Transverse colon (tissue), 4 donors: ENCODE measurements around the genes TOR1B, NCS1 and HMCN2.

DNA sequence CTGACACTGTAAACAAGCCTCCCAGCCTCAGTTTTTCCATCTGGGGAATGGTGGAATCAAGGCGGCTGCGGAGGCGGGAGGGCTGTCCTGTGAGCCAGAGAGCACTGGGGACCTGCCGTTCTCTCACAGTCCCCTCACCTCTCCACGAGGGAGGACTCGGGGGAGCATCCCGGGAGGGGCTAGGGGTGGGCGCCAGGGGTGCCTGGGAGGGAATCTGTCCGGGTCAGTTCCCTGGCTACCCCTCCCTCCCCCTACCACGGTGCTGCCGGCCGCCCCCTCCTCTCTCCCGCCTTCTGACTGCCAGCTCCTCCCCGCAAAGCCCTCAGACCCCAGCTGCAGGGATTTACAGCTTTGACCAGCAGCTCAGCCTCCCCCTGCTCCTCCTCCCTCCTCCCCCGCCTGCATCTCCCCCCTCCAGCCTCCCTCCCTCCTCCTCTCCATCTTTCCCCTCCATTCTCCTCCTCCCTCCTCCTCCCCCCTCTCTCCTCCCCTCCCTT is 160.9 kb downstream of the C9orf50 start:
- PRO-cap: bidirectional peak, plus-strand start outside the sequence, minus-strand start at position 295 of the sequence
- RAMPAGE, long total RNA, 4 experiments: no peak in any of the 4 experiments

DNA sequence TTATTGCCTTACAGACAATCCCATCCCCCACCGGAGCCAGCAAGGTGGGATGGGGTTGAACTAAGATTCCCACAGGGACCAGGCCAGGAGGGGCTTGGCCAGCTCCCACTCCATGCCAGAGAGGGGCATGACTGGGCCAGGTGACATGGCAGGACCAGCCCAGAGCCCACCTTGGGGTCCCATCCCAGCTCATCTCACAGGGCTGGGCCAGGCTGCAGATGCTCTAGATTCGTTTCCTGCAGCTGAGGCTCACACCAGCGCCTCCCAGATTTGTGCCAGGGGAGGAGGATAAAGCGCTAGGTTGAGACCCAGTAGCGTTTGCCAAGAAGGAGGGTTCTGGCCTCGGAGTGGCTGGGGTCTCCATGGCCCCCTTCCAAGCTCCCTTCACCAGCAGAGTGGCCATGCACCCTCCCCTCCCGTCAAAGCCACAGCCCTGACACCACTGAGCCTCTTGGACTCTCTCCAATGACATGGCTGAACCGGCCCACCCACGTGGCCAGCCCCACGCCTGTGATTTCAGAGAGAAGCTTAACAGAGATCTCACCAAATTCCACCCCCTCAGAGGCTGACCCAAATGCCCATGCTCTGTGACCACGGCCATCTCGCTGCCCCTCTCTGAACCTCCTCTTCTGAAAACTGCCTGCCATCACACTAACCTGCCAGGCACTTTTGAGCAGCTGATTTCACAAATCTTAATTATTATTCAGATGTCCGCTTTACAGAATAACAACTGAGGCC is 155.9 kb downstream of the C9orf50 start:
- PRO-cap: no peak
- RAMPAGE, long total RNA, 4 experiments: no peak in any of the 4 experiments

- PRO-cap: unidirectional peak, minus-strand start at chr9:129483201; bidirectional peak, plus-strand start at chr9:129483873, minus-strand start at chr9:129483779
- RAMPAGE, long total RNA, 4 experiments: no peak in any of the 4 experiments
These were observed 137.5 kb downstream of the C9orf50 start for GRCh38 chr9:129483126-129483979.

DNA sequence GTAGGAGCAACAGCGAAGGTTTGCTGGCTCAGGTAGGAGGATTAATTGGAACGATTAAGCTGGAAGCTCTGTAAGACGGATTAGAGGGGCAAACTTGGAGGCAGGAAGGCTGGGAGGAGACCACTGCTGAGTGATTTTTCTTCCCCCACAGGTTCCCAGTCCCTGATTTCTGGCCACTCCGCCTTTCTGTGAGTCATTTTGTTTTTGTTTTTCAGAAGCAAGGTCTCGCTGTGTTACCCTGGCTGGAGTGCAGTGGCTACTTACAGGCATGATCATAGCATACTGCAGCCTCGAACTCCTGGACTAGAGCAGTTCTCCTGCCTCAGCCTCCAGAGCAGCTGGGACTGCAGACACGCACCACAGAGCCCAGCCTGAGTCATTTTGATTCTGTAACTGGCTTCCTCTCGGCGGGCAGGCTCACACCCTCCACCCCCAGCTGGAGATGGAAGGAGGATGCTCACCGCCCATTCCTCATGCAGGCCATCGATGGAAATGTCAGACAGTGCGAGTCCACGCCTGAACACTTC is 117.7 kb downstream of the C9orf50 start:
- PRO-cap: no peak
- RAMPAGE, long total RNA, 4 experiments: no peak in any of the 4 experiments

DNA sequence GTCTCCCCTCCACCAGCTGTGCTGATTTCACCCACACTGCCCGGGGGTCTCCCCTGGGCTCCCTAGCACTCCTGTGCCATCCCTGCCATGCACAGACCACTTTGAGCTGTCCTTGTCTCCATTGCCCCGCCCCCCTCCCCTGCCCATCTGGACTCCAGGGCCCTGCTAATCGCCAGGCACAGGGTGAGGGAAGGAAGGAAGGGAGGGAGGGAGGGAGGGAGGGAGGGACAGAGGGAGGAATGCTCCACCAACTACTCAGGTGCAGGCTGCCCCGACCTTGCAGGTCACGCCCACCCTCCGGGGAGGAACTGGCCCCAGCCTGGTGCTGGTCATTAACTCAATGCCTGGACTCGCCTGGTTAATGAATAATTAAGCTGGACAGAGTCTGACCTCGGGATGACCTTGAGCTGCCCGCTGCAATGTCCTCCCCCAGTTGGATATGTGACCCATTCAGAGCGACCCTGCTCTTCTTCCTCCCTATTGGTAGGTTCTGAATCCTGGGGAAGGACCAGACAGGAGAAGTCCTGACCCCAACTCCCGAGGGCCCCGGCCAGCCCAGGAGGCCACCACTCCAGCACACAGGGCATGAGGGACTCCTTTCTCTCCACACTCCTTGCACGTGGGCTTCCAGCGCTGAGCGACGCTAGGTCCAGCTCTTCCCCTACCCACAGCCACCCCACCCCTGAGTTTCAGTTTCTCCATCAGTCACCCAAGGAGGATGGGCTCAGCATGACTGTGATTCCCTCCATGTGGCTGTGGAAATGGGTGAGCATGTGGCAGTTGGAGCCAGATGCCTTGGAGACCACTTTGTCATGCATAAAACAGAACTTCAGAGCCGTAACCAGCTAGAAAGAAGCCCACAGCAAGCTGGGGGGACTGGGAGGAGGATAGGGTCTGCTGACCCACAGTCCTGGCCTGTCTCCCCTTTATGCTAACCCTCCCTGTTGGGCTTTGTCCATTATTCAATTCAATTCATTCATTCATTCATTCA is 62.0 kb downstream of the C9orf50 start:
- PRO-cap: no peak
- RAMPAGE, long total RNA, 4 experiments: no peak in any of the 4 experiments

- PRO-cap: no peak
- RAMPAGE, long total RNA, 4 experiments: no peak in any of the 4 experiments
These were observed 51.2 kb downstream of the C9orf50 start for GRCh38 chr9:129569611-129570191.

DNA sequence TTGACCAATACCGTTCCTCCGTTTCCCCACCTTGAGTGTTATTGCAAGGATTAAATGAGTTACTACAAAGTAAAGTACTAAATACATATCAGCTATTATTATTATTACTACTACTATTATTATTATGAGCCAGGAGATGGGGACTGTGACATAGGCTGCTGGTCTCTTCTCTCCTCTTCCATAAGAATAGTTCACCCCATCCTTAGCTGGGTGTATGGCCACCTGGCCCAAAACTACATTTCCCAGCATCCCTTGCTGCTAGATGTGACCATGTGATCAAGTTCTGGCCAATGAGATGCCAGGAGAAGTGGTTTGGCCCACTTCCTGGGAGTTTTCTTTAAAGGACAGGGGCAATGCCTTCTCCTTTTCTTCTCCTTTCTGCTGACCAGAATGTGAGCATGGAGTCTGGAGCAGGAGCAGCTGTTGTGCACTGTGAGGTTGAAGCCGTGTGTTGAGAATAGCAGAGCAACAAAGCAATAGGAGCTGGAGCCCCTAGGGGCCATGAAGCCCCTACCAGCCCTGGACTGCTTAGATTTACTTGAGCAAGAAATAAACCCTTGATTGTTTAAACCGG is 36.8 kb downstream of the C9orf50 start:
- PRO-cap: no peak
- RAMPAGE, long total RNA, 4 experiments: no peak in any of the 4 experiments

GRCh38 chr9:129587384-129587931 is 33.4 kb downstream of the C9orf50 start:
- PRO-cap: no peak
- RAMPAGE, long total RNA, 4 experiments: no peak in any of the 4 experiments

DNA sequence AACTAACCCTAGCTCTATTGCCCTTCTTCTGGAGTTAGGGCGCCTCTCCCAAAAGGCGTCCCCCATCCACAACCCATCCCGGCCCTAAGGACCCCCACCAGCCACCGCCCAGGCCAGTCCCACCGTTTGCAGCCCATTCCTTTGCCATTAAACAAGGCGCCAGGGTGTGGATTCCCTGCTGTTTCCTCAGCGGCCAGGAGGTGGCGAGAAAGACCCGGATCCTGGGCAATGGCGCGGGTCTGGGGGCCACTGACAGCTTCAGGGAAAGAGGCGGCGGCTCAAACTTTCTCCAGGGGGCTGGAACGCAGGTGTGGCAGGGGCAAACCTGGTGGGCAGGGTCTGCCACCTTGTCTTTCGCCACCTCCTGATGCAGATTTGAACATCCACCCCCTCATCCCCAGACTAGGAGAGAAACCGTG is 9.8 kb downstream of the C9orf50 start:
- PRO-cap: unidirectional peak, plus-strand start at position 228 of the sequence
- RAMPAGE, long total RNA, 4 experiments: no peak in any of the 4 experiments

DNA sequence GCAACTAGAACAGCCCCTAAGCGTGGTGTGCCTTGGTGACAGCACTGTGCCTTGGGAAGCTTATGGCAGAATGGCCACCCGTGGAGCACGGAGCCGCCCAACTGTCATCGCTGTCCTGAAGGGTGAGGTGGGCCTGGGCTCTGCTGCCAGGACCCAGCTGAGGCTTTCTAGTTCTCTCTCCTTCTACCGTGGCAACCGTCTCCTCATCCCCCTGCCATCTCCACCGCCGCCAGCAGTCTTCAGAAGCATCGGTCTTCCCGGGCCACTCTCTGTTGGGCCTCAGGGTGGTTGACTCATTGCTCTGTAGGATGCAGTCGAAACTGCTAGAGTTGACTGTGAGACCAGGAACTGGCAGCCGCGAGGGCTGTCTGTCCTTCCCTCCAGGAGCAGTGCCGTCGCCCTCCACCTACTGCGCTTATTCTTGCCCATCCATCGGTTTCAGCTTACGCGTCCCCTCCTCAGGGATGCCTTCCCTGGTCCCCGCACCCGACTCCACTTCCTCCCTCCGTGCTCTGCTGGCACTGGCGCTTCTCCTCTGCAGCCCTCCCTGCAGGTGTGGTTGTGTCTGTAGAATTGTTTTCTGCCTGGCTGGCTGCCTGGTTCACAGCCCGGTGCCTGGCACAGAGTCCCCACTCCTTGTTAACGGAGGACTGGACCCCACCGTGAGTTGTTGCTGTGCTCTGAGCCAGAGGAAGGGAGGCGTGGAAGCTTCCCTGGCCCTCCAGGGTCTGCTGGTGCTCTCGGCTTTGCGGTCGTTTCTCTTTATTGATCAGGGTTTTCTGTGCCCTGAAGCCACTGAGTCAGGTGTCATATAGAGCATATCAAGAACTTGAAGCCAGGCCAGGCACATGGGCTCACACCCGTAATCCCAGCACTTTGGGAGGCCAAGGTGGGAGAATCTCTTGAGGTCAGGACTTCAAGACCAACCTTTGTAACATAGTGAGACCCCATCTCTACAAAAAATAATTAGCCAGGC is 5.7 kb downstream of the NTMT1 start:
- PRO-cap: no peak
- RAMPAGE, long total RNA, 4 experiments: no peak in any of the 4 experiments

DNA sequence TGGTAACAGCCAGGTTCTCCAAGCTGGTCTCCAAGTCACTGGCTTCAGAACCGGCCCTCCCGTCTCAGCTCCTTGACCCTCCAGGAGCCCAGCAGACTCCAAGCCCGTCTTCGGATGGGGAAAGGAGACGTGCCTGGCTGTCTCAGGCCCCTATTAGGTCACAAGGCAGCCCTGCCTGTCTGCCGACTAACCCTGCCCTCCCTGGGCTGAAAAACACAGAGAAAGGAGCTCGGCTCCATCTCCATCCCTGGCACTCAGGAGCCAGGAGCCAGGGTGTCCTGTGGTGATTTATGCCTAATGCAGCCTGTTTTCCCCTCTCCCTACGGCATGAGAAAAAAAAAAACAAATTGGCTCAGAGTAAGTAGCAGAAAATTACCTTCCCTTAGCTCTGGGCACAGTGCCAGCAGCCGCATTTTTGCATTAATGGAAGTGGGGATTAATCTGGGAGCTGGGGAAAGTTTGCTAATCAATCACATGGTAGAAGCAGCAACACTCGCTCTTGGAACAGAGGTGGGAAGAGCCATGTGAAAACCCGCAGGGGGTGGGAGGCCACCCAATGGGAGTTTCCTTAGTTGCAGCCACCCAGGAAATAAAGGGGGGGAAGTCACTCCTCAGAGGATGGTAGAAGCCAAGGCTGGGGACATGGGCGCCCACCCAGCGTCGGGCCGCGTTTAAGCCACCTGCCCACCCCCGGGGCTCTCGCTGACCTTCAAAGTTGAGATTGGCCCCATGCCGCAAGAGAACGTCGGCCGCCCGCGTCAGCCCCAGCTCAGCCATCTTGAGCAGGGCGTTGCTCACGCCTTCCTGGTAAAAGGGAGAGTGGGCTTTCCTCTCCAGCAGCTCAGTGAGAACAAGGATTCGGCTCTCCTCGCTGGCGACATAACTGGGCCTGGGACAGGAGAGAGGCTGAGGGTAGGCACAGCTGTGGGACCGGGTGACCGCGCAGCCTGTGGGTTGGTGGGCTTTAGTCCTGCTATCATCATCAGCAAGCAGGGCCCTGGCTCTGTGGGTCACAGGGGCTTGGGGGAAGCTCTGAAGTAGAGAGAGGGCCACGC is 1.8 kb downstream of the ASB6 start:
- PRO-cap: no peak
- RAMPAGE, long total RNA, 4 experiments: no peak in any of the 4 experiments

DNA sequence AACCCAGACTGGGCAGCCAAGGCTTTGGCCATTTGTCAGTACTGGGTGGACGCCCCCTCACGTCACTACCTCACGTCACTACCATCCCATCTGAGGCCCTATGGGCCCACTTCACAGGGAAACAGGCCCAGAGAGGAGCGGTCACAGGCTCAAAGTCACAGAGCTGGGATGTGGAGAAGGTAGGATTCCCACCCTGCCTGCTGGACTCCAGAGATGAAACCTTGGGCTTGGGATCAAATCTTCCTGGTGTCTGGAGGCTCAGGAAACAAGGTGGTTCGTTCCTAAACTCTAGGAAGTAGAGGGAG is 33.1 kb downstream of the PRRX2 start:
- PRO-cap: no peak
- RAMPAGE, long total RNA, 4 experiments: no peak in any of the 4 experiments

DNA sequence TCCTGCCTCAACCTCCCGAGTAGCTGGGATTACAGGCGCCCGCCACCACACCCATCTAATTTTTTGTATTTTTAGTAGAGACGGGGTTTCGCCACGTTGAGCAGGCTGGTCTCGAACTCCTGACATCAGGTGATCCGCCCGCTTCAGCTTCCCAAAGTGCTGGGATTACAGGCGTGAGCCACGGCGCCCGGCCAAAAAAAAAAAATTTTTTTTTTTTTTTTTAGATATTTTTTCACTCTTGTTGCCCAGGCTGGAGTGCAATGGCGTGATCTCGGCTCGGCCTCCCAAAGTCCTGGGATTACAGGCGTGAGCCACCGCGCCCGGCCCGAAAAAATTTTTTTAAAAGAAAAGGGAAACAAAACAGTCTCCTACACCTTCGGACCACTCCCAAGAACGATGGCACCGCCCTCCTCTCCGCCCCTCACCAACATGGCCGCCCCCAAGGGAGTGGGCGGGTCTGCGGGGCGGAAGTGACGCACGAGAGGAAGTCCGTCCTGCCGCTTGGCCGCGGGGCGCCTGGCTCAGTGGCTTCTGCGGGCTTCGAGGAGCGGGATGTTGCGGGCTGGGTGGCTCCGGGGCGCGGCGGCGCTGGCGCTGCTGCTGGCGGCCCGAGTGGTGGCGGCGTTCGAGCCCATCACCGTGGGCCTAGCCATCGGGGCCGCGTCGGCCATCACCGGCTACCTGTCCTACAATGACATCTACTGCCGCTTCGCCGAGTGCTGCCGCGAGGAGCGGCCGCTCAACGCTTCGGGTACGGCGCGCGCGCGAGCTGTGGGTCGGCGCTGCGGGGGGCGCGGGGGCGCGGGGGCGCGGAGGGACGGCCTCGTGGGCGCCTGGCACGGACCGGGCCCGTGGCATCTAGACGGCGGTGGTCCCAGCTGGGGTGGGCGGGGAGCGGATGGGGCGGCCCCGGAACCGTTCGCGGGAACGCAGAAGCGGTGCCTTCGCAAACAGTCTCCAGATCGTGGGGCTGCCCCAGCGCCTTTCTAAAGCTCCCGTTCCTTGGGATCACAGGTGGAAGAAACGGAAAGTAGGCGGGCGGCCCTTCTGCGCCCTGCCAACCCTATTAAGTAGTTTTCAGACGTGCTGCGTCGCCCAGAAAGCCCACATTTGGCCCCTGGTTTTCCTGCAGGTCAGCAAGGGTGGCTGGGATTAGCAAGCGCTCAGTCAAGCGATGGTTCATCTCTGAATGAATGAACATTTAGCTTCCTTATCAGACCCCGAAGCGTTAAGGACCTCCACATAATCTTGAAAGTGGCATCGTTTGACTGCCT is at the start of gene TOR1B:
Gene TOR1B (plus strand): TSS at position 524 of the 1,274 bp plus-strand sequence.
- PRO-cap: bidirectional peak, plus-strand start at position 527 of the sequence, minus-strand start at position 389 of the sequence; bidirectional peak, plus-strand start at position 954 of the sequence, minus-strand start at position 959 of the sequence
- RAMPAGE, long total RNA, 4 experiments: start-site peak on the plus strand in 3 of 4 experiments, centred at positions 513 to 680 of the sequence, 12 to 371 reads per replicate

DNA sequence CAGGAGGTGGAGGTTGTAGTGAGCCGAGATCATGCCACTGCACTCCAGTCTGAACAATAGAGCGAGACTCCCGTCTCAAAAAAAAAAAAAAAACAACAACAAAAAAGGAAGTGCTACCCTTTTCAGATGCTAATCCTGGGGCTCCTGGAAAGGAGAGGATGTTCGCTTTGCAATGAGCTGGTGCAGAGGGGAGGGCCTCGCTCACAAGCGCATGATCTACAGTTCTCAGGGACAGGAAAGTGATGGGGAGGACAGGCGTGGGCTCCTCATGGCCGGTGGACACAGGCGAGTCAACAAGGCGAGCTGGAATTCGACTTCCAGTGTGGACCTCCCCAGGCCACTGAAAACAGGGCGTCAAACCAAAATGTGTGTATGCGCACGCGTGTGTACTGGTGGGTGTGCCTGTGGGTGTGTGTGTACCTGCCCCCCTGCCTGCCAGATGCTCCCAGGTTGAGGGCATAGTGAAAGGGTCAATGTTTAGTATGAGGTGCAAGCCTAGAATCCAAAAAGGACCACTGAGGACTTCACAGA is 54.3 kb downstream of the USP20 start:
- PRO-cap: no peak
- RAMPAGE, long total RNA, 4 experiments: no peak in any of the 4 experiments

GRCh38 chr9:130171856-130173033 is at the start of gene NCS1:
Gene NCS1 (plus strand): TSS chr9:130172404.
- PRO-cap: unidirectional peak, plus-strand start at chr9:130172355; unidirectional peak, plus-strand start at chr9:130172407
- RAMPAGE, long total RNA, 4 experiments: no peak in any of the 4 experiments

DNA sequence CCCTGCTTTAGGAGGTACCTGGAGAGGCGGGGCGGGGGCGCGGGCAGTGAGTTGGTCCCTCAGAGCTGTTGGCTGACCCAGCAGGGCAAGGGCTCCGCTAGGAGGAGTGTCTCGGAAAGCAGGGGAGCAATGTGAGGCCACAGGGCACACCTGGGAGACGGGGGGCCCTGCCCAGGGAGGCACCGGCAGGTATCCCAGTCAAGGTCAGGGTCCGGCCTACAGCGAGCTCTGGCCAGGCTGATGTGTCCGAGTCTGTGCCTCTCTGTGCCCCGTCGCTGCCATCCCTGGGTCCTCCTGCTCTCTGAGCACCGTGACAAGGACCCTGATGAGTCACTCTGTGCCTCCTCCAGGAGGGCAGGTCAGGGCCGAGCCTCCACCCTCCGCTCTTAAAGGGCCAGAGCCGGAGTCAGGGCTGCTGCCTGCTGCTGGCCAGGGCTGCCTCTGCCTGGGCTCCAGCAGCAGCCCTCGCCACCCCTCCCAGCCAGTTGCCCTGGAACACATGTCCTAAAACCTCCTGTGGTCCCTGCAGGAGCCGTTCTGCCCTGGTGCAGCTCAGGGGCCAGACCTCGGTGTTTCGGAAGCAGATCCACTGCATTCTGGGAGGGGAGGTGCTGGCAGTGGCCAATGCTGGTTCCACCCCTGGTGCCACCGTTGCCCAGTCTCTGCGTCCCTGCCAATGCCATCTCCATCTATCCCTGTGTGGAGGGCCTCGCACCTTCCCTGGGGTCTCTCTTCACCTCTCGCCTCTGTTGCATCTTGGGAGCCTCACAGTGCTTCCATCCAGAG is 15.0 kb downstream of the NCS1 start:
- PRO-cap: bidirectional peak, plus-strand start at position 389 of the sequence, minus-strand start at position 286 of the sequence
- RAMPAGE, long total RNA, 4 experiments: no peak in any of the 4 experiments

GRCh38 chr9:130212436-130212917 is 40.3 kb downstream of the NCS1 start:
- PRO-cap: no peak
- RAMPAGE, long total RNA, 4 experiments: no peak in any of the 4 experiments

DNA sequence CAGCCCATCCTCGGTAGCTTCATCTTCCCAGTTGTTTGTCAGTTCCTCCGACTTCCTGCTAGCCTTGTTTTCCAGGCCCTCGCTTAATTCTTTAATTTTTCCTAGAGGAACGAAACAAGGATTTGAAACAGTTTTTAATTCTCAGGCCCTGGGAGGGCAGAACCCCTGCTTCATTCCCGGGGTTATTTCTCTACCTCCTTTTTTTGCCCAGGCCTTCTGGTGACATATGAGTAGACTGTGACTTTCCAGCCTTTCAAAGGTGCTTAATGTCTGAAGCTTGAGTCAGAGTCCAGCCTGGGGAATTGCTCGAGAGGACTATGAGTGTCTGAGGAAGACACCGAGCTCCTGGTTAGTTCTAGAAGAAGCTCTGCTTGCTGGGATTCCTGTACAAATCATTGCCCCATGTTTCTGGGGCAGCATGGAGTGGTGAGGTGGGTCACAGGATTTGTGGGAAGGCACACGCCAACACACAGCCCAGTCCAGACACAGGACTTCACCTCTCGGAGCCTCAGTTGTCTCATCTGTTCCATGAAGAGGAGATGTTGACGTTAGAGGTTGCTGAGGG is 4.2 kb upstream of the HMCN2 start:
- PRO-cap: no peak
- RAMPAGE, long total RNA, 4 experiments: no peak in any of the 4 experiments

- PRO-cap: bidirectional peak, plus-strand start at chr9:130265762, minus-strand start at chr9:130265616
- RAMPAGE, long total RNA, 4 experiments: start-site peak on the plus strand in 1 of 4 experiments, at chr9:130265760-130265805 at its widest, 18 reads per replicate
These were observed at the start of gene HMCN2 for GRCh38 chr9:130265181-130266178. Gene HMCN2 (plus strand): TSS chr9:130265760.

GRCh38 chr9:130394647-130395407 is 49.9 kb upstream of the ASS1 start:
- PRO-cap: no peak
- RAMPAGE, long total RNA, 4 experiments: start-site peak on the plus strand in 1 of 4 experiments, at chr9:130394828-130395275 at its widest, 10 reads per replicate